Transverse colon (tissue), 4 donors: ENCODE data around the gene C6.

DNA sequence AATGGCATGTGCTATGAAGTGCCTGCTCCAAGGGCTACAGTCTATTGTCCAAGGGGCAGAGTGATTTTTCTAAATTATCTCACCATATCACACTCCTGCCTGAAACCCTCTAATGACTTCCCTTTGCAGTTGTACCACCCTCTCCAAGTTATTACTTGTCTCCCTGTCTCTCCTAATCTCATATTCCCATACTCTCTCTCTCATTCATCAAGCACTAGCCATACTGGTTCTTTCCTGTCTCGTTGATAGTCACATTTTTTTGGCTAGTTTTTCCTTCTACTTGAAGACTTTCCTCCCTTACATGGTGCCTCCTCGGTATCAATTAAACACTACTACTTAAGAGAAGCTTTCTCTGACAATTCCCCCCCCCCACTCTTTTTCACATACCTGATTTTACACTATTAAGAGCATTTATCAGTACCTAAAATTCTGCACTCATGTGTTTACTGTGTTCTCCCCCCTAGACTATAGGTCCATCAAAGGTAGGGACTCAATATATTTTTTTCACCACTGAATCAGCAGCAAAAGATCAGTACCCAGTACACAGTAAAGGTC lies 19.1 kb downstream of the RICTOR start:
- PRO-cap: no peak
- RAMPAGE, long total RNA, 4 experiments: start-site peak on the minus strand in 1 of 4 experiments, centred at positions 403 to 473 of the sequence, 5 reads per replicate

DNA sequence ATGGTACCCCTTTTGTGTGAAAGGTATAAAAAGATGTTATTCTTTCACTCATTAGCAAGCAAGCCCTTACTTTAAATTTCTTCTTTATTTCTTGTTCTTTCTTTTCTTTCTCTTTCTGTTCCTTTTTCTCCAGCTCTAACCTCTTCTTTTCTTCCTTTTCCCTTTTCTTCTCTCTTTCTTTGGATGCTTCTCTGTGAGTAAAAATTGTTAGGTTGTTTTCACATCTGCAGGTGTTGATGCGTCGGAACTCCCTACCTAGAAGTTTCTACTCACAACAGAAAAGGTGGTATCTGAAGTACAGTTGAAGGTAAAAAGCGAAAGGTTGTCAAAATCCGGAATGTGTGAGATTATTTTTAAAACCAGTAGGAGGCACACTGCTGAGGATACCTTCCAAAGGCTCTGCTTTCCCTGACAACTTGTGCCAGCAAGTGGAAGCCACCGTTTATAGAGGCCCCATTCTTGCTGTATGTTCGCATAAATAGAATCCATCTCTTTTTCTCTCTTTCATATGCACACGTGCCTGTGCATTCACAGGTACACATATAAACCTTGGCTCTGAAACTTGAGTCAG lies 63.4 kb upstream of the RICTOR start:
- PRO-cap: no peak
- RAMPAGE, long total RNA, 4 experiments: start-site peak on the minus strand in 2 of 4 experiments, centred at positions 190 to 300 of the sequence, 5 to 13 reads per replicate

DNA sequence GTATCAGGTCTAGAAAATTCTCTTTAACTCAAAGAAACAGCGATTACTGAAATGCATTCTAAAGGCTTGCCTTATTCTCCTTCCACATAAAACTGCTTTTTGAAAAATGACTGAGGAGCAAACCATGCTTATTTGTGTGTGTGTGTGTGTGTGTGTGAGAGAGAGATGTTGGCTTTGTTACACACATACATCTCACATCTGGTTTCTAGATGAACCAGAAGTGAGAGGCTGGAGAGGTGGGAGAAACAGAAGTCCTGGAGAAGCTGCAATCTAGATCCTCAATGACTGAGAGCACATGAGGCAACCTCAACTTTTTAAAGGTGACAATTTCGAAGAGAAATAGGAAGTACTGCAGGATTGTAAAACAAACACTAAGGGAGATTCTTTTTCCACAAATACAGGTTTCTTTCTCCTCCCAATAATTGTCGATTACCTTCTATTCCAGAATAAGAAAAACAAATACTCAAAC lies 28.7 kb downstream of the FYB1 start:
- PRO-cap: no peak
- RAMPAGE, long total RNA, 4 experiments: no peak in any of the 4 experiments

- PRO-cap: no peak
- RAMPAGE, long total RNA, 4 experiments: no peak in any of the 4 experiments
Observed at GRCh38 chr5:39371163-39371631, 6.9 kb upstream of the C9 start.

GRCh38 chr5:39473276-39473769 lies 48.5 kb upstream of the DAB2 start:
- PRO-cap: no peak
- RAMPAGE, long total RNA, 4 experiments: no peak in any of the 4 experiments

DNA sequence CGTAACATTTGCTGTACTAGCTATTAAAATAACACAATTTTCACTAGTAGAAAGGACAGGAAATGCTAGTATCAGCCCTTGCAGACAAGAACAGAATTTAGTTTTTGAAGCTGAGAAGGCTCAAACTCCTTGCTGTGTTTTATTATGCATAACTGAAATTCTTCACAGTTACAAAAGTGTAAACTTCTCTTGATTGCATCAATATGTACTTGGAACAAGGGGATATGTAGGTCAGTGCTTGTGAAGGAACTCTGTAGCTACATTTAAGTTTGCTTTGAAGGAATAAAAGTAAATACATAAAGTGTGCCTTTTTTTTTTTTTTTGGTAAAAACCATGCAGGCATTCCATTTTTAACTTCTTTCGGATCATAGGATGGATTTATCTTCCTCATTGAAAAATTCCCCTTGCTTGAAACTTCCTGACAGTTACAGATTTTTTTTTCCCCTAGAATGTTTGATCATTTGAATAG lies 94.8 kb upstream of the DAB2 start:
- PRO-cap: no peak
- RAMPAGE, long total RNA, 4 experiments: no peak in any of the 4 experiments

- PRO-cap: no peak
- RAMPAGE, long total RNA, 4 experiments: no peak in any of the 4 experiments
Observed at GRCh38 chr5:40388188-40388689, 291.5 kb upstream of the PTGER4 start.

GRCh38 chr5:40623549-40623865 lies 56.2 kb upstream of the PTGER4 start:
- PRO-cap: no peak
- RAMPAGE, long total RNA, 4 experiments: no peak in any of the 4 experiments

- PRO-cap: no peak
- RAMPAGE, long total RNA, 4 experiments: no peak in any of the 4 experiments
Observed at GRCh38 chr5:40649413-40649818, 30.3 kb upstream of the PTGER4 start.

DNA sequence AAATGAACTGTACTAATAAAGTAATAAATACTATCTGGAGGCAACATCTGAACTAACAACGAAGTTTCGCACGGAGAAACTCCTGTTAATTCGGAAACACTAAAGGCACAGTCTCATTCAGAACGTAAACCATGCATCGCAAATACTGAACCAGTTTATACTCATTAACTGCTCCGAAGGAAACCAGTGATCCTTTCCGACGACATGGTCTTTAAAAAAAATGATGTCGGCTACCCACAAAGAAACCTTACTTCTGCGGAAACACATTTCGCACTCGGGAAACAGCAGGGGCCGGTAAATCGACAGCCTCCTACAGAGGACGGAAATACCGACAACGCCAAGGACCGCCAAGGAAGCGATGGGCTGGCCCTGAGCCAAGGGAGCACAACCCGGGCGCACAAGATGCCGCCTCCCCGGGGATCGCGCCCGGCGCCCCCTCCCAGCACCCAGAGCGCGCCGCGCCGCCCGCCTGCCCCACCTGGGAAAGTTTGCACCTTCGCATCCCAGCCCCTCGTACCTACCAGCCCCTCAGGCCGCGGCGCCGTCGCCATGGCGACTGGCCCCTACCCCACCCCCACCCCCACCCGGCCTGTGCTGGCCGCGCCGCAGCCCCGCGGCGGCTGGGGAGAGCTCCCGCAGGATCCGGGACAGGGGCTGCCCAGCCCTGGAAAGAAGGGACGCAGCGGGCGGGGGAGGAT lies 731 bp downstream of the PRKAA1 start:
- PRO-cap: bidirectional peak, plus-strand start at position 650 of the sequence, minus-strand start at position 672 of the sequence
- RAMPAGE, long total RNA, 4 experiments: no peak in any of the 4 experiments

- PRO-cap: no peak
- RAMPAGE, long total RNA, 4 experiments: no peak in any of the 4 experiments
Observed at GRCh38 chr5:40842369-40842734, 1.2 kb downstream of the CARD6 start.

DNA sequence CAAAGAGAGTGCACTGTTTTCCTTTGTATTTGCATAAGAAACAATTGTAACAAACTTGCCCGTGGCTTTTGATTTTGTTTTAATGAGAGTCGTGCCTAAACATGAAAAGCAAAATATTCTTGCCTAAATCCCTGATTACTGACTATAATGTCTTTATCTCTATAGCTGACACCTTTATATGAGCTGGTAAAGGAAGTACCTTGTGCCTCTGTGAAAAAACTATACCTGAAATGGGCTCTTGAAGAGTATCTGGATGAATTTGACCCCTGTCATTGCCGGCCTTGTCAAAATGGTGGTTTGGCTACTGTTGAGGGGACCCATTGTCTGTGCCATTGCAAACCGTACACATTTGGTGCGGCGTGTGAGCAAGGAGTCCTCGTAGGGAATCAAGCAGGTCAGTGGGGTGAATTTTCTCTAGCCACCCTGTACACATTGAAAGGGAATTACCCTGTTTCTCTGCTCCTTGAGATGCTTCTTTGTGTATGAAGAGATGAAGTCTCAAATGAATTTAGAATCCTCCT lies 48.6 kb downstream of the C7 start:
- PRO-cap: no peak
- RAMPAGE, long total RNA, 4 experiments: no peak in any of the 4 experiments

DNA sequence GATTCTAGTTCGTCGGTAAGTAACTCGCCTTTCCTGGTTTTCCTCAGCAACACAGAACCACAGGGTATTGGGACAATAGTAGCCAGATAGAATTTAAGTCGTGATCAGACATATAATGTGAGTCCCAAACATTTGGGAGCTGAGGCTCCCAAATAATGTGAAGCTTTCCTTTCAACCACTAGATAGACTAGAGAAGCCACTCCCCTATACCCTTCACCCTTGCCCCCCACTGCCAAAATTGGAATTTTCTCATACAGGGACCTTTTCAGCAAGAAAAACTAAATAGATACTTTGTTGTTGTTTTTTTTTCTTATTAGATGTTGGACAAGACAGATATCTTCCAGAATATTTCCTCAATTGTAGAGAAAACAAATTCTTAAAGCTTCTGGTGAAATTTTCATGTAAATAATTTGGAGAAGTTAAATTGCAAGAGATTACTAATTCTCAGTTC lies 1.9 kb downstream of the C6 start:
- PRO-cap: no peak
- RAMPAGE, long total RNA, 4 experiments: no peak in any of the 4 experiments

DNA sequence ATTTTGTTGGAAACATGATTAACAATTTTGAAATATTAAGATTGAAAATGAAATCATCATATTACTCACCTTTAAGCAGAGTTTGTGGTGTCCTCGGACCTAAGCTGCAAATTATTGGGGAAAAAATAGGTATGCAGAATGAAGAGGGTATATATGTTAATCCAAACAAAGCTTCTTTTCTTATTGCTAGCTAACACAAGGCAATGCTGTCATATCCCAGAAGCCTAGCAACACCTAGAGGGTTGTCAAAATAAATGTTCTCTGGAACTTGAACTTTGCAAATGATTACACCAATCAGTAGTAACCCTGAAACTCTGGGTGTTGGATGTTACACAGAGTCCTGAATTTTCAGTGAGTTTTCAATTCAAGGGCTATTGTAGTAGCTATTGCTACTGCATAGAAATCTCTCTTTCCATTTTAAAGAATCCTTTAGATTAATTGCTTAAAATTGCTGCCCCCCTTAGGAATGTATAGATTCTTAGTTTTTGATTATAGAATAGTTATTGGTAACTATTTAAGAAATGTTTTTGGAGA lies at the start of gene C6:
C6 (minus strand) TSS at position 226 of the 534 bp plus-strand sequence.
- PRO-cap: no peak
- RAMPAGE, long total RNA, 4 experiments: no peak in any of the 4 experiments

- PRO-cap: no peak
- RAMPAGE, long total RNA, 4 experiments: no peak in any of the 4 experiments
Observed at GRCh38 chr5:41822938-41823864, 47.0 kb downstream of the OXCT1 start.

- PRO-cap: no peak
- RAMPAGE, long total RNA, 4 experiments: start-site peak on the plus strand in 1 of 4 experiments, at chr5:41917036-41917129 at its widest, 22 reads per replicate
Observed at GRCh38 chr5:41916919-41917195, 8.2 kb upstream of the FBXO4 start.

GRCh38 chr5:42551785-42552361 lies 128.6 kb downstream of the GHR start:
- PRO-cap: no peak
- RAMPAGE, long total RNA, 4 experiments: no peak in any of the 4 experiments

GRCh38 chr5:42586508-42587022 lies 163.3 kb downstream of the GHR start:
- PRO-cap: no peak
- RAMPAGE, long total RNA, 4 experiments: no peak in any of the 4 experiments

DNA sequence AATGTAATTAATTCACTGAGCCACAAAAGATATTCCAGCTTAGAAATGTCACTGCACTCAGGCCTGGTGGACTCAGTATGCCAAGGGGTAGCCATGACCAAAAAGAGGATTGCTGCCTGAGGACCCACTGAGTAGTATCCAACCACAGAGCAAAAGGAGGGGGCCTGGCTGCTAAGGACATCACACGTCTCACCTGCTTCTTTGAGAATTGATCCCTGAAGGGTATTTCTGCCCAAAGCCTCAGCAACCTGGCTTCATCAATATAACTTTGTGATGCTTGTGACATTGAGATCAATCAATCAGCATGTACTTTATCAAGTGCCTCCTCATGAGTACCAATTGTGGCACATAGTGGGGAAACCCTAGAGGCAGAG lies 134.6 kb upstream of the CCDC152 start:
- PRO-cap: no peak
- RAMPAGE, long total RNA, 4 experiments: no peak in any of the 4 experiments

GRCh38 chr5:42646245-42646838 lies 110.3 kb upstream of the CCDC152 start:
- PRO-cap: no peak
- RAMPAGE, long total RNA, 4 experiments: start-site peak on the plus strand in 1 of 4 experiments, at chr5:42646504-42646891 at its widest, 6 reads per replicate